NCI-H460 (cell line): ENCODE measurements around a stretch of chr2.

DNA sequence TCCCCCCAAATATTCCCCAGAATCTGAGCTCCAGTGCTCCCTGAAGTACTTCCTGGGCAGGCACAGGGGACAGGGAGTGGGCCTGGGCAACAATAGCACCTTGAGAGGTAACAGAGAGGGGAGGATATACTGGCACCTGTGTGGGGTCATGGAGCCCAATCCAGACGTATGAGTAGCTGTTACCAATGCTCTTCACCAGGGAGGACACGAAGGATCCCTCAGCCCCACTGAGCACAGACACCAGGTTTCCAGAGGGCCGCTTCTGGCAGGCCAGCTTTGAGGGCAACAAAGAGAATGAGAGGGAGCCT is 1.4 kb downstream of the REG3A start:
RAMPAGE:
- cytosol, long total RNA = no peak
- long total RNA = no peak
- nucleus, long total RNA = no peak

RAMPAGE:
- cytosol, long total RNA = no peak
- long total RNA = no peak
- nucleus, long total RNA = no peak
Observed at GRCh38 chr2:81462372-81462831, 1157.8 kb upstream of the LRRTM1 start.

RAMPAGE:
- cytosol, long total RNA = no peak
- long total RNA = no peak
- nucleus, long total RNA = no peak
Observed at GRCh38 chr2:82780108-82780477, 1679.0 kb downstream of the SUCLG1 start.

DNA sequence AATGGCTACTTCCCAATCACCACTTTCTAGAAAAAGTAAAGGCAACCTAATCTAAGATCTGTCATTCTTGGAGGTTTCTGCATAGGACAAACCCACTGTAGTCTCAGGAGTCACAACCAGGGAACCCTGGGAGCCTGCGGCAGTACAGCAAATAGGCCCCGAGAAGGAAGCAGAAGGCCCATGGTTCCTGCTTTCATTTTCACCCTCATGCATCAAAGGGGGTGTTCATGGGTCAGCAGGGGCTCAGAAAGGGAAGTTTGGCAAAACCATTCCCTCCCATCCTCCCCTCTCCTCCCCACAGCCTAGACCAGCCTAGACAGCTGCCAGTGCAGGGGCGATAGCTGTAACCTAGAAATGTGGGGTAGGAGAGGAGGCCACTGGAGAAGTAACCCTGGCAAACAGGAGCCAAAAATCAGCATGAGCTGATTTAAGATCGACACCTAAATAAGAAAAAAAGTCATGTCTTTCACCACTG is 48.0 kb downstream of the TRABD2A start:
RAMPAGE:
- cytosol, long total RNA = no peak
- long total RNA = no peak
- nucleus, long total RNA = no peak

DNA sequence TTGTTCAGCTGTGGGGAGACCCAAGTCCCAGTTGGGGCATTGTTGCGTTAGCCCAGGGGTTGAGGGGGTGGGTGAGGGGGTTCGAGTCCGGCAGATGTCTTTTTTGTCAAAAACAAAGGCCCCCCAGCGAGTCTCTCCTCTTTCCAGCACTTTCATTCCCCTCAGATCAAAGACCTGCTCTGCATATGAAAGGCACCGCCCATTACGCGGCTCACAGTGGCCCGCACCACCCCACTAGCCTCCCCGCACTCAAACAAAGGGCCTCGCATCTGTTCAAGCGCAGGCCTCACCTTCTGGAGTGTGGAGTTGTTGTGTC is 25.2 kb downstream of the TRABD2A start:
RAMPAGE:
- cytosol, long total RNA = no peak
- long total RNA = no peak
- nucleus, long total RNA = no peak

DNA sequence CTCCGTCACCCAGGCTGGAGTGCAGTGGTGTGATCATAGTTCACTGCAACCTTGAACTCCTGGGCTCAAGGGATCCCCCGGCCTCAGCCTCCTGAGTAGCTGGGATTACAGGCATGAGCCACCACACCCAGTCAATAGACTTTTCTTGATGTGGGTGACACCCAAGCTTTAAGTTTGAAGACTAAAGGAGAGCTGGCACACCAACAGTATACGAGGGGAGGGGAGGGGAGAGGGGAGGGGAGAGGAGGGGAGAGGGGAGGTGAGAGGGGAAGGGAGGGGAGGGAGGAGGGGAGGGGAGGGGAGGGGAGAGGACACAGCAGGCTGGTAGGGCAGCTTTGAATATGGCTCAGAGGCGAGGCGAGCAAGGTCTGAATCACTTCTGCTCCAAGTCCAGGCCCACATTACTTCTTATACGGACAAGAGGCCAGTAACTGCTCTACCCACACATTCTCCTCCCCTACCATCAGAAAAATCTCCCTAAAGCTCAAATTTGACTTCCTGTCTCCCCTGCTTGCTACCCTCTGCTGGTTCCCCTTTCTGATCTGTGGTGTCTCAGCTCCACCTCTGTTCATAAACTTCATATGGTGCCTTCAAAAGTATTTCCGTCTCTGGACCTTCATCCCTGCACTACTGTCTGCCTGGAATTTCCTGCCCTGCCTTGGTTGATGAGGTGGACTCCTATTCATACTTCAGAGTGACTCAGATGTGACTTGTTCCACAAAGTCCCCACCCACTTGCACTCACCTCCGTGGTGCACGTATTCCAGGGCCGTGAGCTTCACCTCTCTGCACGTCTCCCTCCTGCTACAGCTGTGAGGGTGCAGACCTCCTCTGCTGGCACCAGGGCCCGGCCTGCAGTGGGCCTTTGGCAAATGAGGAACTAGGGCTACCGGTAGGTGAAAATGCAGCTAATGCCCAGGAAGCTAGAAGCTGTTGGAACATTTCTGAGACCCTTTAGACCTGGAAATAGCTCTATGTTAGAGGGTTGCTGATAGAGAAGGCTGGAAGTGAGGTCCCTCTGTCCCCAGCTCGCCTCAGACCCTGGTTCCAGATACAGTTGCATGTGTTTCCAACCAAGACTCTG is 24.7 kb upstream of the KCMF1 start:
RAMPAGE:
- cytosol, long total RNA = no peak
- long total RNA = no peak
- nucleus, long total RNA = no peak

GRCh38 chr2:85162714-85163313 is 29.6 kb downstream of the TCF7L1 start:
RAMPAGE:
- cytosol, long total RNA = no peak
- long total RNA = no peak
- nucleus, long total RNA = no peak

RAMPAGE:
- cytosol, long total RNA = no peak
- long total RNA = no peak
- nucleus, long total RNA = no peak
Observed at GRCh38 chr2:85308843-85309517, 18.8 kb downstream of the TGOLN2 start.

DNA sequence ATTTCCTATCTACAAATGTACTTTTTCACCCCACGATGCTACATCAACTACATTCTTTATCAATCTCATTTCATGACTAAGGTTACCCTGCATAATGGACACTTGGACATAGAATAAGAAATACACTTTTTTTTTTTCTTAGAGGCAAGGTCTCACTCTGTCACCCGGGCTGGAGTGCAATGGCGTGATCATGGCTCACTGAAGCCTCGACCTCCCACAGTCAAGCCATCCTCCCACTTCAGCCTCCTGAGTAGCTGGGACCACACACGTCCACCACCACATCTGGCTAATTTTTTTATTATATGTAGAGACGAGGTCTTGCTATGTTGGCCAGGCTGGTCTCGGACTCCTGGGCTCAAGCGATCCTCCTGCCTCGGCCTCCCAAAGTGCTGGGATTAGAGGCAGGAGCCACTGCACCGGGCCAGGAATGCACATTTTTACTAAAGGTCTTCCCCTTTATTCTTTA is 2.4 kb downstream of the TGOLN2 start:
RAMPAGE:
- cytosol, long total RNA = no peak
- long total RNA = no peak
- nucleus, long total RNA = no peak

DNA sequence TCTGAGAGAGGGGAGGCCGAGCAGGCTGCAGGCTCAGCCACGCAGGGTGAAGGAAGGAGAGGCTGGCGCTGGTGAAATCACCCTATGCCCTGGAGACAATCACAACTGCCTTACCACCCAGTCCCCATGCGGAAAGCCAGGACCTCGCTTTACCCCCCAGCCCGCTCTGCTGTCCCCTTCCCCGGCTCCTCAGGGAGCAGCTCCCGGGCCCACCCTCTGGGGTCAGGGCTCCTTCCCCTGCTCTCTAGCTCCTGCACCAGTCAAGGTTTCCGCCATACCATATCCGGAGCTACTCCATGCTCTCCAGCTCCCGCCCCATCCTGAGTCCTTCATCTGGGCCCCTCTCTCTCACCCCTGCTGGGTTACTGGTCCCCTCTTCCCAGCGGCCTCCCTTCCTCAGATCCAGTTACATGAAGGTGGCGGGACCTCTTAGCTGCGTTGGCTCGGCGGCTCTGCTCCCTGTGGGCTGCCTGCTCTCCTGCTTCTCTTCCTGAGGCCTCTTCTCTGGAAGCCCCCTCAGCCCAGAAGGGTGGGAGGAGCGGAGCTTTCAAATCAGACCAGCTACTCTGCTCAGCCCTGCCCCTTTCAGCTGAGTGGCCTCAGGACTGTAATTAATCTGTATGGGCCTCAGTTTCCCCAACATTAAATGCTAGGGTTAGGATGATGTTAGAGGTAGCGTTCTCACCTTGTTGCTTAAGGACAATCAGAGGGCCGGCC is 9.0 kb downstream of the RETSAT start:
RAMPAGE:
- cytosol, long total RNA = no peak
- long total RNA = no peak
- nucleus, long total RNA = no peak

DNA sequence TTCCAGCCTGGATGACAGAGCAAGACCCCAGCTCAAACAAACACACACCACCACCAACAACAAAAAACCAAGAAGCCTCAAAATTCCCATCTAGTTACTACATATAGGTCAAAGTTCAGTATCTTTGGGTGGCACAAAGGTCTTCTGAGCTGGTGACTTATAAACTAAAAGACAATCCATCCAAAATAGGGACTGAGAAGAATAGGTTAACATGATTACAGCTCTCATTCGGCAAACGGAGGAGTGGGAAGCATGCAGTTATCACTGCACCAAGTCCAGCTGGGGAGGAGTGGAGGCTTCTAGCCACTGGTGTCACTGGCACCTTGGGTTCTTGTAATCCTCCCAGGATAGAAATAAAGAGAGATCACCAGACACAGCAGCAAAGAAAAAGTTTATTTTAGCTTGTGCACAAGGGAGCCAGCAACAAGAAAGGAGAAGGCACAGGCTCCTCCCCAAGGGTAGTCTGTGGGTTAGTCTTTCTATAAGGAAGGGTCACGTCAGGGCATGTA is 57.5 kb downstream of the SH2D6 start:
RAMPAGE:
- cytosol, long total RNA = no peak
- long total RNA = no peak
- nucleus, long total RNA = no peak

DNA sequence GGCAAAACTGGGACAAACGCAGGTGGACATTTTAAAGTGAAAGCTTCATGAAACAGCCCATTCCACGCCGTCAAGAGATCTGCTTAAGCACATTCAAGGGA is 984 bp upstream of the MAT2A start:
RAMPAGE:
- cytosol, long total RNA = no peak
- long total RNA = no peak
- nucleus, long total RNA = no peak

GRCh38 chr2:85539450-85540211 is 663 bp downstream of the MAT2A start:
RAMPAGE:
- cytosol, long total RNA = no peak
- long total RNA = no peak
- nucleus, long total RNA = no peak

GRCh38 chr2:85543085-85543976 is 4.4 kb downstream of the MAT2A start:
RAMPAGE:
- cytosol, long total RNA = no peak
- long total RNA = no peak
- nucleus, long total RNA = no peak

DNA sequence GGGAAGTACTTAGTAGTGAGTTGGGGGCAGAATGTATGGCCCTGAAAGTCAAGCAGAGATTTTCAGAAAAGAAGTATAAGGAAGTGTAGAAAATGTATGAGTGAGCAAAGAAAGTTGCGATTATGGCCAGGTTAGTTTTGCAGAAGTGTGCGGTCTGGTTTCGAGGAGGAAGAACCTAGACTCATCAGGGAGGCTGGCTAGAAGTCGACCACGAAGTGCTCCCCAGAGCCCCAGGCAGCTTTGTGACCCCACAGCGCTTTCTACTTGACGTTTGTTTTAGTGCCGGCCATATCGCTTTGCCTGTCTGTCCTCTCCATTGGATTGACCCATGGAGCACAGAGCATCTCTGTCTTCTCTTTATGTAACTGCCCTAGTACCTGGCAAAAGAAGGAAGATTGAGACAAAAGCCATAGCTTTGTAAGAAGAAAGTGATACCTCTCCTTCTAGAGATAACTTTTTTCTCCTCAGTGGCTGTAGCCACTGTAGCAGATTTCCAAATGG is 19.8 kb downstream of the SFTPB start:
RAMPAGE:
- cytosol, long total RNA = no peak
- long total RNA = no peak
- nucleus, long total RNA = no peak

GRCh38 chr2:85681171-85681951 is 12.8 kb upstream of the GNLY start:
RAMPAGE:
- cytosol, long total RNA = no peak
- long total RNA = no peak
- nucleus, long total RNA = no peak

RAMPAGE:
- cytosol, long total RNA = no peak
- long total RNA = no peak
- nucleus, long total RNA = no peak
Observed at GRCh38 chr2:85705513-85706091, 11.4 kb downstream of the GNLY start.

DNA sequence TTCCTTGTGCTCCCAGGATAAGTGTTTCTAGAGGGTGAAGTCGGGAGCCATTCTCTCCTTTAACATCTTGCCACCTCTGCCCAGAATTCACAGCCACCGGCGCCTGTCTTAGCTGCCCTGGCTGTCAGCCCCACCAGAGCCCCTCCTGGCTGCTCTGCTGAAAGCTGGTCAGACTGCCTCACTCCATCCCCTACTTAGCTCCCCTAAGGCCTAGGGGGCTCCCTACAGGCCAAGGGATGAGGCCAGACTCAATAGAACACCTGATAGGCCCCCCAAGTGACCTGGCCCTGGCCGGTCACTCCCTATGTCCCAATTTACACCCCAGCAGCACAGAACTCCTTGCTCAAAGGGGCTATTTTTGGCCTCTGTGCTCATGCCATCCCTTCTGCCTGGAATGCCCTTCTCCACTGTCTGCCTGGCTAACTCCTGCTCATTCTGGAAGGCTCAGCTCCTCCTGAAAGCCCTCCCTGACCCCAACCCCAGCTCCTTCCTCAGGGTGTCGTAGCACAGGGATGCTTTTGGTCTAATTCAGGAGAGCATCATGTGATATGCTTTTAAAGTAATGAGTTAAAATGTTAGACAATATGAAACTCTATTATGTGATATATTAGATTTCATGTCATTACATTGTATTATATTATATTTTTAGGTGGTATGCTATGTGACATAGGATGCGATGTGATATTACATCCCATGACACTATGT is 20.8 kb downstream of the ATOH8 start:
RAMPAGE:
- cytosol, long total RNA = no peak
- long total RNA = no peak
- nucleus, long total RNA = no peak

DNA sequence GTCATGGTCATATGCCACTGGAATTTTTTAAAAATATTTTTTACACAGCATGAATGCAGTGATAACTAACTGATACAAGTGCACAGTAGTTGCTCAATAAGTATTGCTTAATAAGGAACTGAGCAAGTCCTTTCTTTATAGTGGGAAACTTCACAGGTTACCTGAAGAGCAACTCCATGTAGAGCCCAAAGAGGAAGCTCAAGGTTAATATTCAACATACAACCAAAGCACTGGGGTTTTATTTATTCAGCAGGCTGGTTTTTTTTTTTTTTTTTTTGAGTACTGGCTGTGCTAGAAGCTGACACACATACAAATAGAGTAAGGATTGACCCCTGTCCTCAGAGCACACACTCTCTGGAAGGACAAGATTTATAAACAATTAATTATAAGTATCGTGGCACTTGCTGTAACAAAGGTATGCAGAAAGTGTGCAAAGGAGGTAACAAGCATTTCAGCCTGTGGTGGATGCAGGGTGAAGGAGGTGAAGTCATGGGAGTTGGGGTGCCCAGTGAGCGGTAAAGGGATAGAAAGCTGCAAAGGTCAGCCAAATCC is 52.7 kb downstream of the ATOH8 start:
RAMPAGE:
- cytosol, long total RNA = no peak
- long total RNA = no peak
- nucleus, long total RNA = no peak

DNA sequence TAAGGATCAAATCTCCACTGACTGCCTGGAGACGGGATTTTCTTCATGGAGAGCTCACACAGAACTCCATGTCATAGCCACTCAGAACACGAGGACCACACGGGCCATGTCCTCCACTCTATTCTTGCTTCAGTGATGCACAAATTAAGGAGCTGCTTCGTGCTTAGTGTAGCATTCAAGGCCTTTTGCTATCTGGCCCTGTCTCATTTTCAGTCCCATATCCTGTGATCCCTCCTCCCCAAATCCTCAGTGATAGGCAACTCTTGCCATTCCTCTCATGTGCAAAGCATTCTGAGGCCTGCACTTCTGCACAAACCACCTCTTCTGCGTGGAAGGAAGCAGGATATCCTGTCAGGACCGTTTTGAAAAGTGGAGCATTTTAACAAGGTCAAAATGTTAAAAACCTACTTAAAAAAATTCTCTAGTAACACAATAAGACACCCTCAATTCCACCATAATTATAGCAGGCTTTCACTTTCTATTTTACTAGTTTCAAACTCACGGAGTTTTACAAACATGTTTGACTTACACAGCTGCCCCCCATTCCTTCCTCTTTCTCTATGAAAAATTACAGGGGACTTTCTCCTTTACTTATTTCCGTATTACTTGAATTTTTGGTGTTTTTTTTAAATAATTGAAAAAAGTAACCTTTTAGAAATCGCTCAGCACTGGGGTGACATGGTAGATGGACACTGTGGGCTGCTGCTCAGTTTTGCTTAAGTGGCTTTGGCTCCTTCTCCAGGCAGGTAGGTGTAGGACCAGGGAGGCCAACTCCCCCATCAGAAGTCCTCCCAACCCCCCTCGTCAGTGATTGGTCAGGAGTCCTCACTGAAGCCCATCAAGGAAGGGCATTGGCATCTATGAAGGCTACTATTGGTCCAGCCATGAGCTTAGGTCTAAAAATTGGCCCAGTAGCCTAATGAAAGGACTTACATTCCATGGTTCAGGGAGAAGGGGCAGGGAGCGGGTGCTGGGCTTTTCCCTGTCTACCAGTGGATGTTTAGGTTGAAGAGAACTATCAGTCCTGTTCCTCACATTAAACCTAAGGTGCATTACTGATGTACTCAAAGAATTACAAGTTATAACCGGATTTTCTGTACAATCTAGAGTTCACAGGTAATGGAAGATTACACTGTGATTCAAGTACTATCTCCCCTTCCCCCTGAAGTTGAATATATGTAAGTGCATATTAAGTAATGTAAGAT is 34.8 kb downstream of the ST3GAL5 start:
RAMPAGE:
- cytosol, long total RNA = no peak
- long total RNA = no peak
- nucleus, long total RNA = no peak